ENCODE data around the genes INMT, RP9 and TBX20.

DNA sequence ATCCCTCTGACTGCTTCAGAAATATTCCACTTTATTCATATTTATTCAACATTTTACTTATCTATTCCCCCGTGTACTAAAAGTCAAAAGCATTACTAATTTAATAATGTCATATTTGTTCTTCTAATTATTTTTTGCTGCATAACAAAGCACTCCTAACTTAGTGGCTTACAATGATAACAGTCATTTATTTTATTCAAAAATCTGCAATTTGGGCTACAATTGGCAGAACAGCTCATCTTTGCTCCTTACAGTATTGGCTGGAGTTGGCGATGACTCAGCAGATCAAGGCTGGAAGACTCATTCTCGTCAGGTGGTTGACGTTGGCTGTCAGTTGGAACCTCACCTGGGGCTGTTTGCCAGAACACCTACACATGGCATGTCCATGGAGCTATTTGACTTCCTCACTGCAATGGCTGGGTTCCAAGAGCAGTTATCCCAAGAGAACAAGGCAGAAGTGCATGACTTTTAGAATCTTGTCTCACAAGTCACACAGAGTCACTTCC, 75.2 kb downstream of the NOD1 start:
- PRO-cap, 2 experiments, result no peak in any of the 2 experiments

- PRO-cap, 2 experiments, result no peak in any of the 2 experiments
Observed at GRCh38 chr7:30465434-30465946, 13.1 kb downstream of the NOD1 start.

DNA sequence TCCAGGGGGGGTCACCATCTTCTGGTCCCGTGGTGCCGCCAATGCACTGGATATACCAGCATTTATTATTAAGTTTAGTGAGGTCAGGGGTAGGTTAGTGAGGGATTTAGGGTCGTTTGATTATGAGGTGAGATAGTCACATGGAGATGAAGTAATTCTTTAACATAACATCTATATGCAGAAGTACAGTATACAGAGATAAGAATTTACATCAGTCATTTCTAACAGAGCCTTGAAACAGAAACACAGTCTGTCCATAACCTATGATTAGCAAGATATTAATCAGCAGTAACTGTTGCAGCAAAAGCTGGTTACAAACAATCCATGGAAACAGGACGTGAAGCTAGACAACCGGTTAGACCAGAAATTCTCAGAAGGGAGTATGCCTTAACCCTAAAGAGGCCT, 4.5 kb upstream of the GGCT start:
- PRO-cap, 2 experiments, result no peak in any of the 2 experiments

DNA sequence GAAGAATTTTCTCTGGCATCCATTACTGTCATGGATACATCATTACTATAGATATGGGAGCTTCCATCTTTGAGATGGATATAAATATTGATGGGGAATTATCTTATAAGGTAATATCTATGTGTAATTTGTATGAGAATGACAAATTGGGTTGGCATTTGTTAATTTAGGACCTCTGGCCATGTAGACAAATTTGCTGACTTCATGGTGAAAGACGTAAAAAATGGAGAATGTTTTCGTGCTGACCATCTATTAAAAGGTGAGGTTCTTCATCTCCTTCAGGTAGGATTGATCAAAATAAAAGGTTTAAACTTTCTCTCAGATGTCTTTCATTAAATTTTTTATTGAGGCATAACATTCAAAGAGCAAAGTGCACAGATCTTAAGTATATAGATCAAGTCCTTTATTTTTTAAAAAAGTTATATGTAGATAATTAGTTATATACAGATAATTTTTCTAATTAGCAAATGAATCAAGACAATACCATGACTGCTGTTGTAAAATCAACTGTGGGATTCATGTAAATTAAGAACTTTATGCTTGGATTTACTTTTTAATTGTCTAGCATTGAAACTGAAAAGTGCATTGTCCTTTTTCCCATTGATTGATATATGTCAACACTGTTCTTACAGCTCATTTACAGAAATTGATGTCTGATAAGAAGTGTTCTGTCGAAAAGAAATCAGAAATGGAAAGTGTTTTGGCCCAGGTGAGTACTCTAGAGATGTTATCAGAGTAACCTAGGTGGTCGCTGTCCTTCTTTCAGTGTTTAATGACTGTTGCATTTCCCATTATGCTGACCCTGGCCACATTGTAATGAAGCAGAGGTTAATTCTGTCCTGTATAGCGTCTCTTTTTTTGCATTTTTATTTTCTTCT, 8.4 kb downstream of the GARS1 start:
- PRO-cap, 2 experiments, result no peak in any of the 2 experiments

GRCh38 chr7:30697744-30698207, 15.5 kb upstream of the CRHR2 start:
- PRO-cap, 2 experiments, result no peak in any of the 2 experiments

DNA sequence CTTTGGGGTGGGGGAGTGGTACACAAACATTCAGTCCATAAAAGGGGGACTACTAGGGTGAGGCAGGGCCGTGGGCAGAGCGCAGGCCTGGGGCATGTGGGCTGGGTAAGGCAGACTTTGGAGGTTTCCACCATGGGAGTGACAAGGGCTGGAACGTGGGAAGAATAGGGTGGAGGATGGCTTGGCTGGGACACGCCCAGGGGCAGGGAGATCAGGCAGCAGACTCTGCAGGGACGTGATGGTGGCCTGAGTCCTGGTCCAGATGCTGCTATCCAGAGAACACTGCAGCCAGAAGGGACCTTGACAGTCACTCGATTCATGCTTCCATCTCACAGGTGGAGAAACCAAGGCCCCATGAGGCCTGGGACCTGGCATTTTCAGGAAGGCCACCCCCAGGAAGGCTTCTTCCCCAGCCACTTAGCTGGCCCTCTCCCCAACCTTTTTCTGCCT, 24.7 kb upstream of the CRHR2 start:
- PRO-cap, 2 experiments, result no peak in any of the 2 experiments

DNA sequence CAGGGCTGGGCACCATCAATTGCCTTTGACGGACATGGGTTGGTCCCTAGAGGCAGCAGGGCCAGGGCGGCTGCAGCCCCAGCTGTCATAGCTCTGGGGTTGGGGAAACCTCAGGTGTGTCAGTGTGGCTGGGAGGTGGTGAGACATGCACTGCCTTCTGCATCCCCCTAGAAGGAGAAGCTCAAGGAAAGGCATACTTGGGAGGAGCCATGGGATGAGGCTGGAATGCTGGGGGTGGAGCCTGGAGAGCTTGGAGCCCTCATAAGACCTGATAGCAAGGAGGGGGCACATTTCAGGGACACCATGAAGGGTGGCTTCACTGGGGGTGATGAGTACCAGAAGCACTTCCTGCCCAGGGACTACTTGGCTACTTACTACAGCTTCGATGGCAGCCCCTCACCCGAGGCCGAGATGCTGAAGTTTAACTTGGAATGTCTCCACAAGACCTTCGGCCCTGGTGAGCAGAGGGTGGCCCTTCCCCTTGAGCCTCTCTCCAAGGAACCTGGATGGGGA, at the start of gene INMT:
Gene INMT, plus strand, starts transcription at position 288 of the 513 bp plus-strand sequence.
- PRO-cap, 2 experiments, result no peak in any of the 2 experiments

GRCh38 chr7:30760641-30761120, 8.7 kb downstream of the INMT start:
- PRO-cap, 2 experiments, result no peak in any of the 2 experiments

GRCh38 chr7:30859653-30859852, 52.1 kb upstream of the AQP1 start:
- PRO-cap, 2 experiments, result no peak in any of the 2 experiments

DNA sequence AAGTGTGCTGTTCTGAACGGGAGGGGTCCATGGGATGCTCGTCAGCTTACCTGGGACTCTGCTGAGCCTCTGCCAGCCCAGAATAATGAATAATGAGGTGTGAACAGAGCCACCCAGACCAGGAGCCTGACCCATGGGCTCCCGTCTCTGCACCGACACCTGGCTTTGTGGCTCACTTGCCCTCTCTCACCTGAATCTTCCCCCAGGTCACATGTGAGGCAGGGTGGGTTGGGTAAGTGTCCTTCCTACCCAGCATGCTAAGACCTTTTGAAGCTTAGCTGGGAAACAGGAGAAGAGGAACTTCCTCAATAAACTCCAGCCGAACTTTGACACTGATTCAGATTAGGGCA, 46.7 kb upstream of the AQP1 start:
- PRO-cap, 2 experiments, result no peak in any of the 2 experiments

DNA sequence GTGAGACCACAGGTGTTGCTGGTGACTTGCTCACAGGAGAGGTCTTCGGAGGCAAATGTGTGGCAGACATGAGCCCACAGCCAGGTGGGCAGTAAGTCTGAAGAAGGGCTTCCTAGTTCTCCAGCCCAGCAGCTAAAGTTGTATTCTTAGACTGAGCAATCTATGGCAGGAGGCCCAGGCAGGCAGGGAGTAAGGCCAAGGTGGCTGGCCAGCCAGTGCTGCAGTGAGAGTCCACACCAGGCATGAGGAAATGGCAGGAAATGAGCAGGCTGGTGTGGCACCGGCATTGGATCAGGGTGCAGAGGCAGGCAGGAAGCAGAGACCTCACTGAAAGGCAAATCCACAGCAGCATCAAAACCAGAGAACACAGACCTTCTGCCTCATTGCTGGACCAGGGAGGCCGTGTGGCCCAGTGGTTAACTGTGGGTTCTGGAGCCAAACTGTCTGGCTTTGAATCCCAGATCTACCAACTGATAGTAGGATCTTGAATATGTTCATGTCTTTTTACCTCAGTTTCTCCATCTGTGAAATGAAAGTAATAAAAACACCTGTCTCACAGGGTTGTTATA, 84.7 kb upstream of the PDE1C start:
- PRO-cap, 2 experiments, result no peak in any of the 2 experiments

DNA sequence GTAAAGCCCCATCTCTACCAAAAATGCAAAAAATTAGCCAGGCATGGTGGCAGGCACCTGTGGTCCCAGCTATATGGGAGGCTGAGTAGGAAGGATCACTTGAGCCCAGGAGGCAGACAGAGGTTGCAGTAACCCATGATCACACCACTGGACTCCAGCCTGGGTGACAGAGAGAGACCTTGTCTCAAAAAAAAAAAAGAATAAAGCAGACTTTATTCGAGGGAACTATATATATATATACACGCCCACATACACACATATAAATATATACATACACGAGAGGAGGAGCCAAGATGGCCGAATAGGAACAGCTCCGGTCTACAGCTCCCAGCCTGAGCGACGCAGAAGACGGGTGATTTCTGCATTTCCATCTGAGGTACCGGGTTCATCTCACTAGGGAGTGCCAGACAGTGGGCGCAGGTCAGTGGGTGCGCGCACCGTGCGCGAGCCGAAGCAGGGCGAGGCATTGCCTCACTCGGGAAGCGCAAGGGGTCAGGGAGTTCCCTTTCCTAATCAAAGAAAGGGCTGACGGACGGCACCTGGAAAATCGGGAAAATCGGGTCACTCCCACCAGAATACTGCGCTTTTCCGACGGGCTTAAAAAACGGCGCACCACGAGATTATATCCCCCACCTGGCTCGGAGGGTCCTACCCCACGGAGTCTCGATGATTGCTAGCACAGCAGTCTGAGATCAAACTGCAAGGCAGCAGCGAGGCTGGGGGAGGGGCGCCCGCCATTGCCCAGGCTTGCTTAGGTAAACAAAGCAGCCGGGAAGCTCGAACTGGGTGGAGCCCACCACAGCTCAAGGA, 25.7 kb downstream of the LSM5 start:
- PRO-cap, 2 experiments, result no peak in any of the 2 experiments

- PRO-cap, 2 experiments, result no peak in any of the 2 experiments
Observed at GRCh38 chr7:32511098-32511574, 15.8 kb downstream of the AVL9 start.

GRCh38 chr7:32868154-32869156, 23.1 kb downstream of the KBTBD2 start:
- PRO-cap, 2 experiments, result peak in 1 of 2 experiments; most common minus-strand start chr7:32869100 (in 1)

- PRO-cap, 2 experiments, result peak in 1 of 2 experiments; most common minus-strand start chr7:32888035 (in 1)
Observed at GRCh38 chr7:32887807-32888568, 3.6 kb downstream of the KBTBD2 start.

- PRO-cap, 2 experiments, result no peak in any of the 2 experiments
Observed at GRCh38 chr7:32992545-32992942, 35.3 kb downstream of the FKBP9 start.

DNA sequence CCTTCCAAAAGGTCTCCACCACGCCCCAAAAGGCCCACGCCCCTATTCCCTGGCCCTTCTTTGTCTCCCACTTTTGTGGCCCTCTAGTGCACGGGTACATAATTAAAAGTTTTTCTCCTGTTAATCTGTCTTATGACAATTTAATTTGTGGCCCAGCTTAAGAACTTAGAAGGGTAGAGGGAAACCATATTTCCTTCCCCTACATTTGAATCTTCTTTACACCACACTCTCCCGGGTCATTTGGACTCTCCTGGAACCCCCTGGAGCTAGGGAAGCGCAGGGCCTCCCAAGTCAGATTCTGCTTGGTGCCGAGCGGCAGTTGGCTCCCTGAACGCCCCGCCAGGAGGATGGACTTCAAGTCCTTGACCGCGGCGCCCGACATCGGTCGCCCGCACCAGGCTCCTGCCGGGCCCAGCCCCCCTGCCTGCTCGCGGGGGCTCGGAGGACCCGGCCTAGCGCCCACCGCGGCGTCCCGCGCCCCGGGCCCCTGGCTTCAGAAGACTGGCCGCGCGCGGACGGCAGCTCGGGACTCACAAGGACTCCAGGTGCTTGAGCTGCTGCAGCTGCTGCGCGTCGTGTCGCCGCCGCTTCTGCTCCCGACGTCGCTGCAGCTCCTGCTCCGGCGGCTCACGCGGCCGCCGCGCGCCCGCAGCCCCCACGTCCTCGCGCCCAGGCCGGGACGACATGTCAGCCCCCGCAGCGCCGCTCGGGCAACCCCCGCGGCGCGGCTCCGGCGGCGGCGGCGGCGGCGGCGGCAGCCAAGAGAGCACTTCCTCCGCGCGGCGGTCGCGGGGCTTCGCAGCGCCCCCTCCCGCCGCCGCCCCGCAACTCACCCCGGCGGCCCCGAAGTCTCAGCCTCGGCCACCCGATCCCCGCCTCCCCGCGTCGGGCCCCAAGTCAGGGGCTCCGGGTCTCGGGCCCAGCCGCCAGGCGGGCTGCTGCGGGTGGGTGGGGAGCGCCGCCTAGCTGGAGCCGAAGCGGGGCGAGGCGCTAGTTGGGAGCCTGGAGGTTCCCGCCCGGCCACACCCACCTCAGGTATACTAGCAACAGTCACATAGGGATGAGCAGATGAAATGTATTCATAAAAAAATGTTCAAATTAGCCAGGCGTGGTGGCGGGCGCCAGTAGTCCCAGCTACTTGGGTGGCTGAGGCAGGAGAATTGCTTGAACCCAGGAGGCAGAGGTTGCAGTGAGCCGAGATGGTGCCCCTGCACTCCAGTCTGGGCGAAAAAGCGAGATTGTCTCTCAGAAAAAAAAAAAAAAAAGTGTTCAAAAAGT, at the start of gene RP9:
Gene RP9, minus strand, starts transcription at position 718 of the 1,278 bp plus-strand sequence.
- PRO-cap, 2 experiments, result peak in 2 of 2 experiments; most common plus-strand start position 900 of the sequence (in 1); most common minus-strand start position 686 of the sequence (in 2)

- PRO-cap, 2 experiments, result no peak in any of the 2 experiments
Observed at GRCh38 chr7:33422062-33422450, 292.7 kb downstream of the BBS9 start.

DNA sequence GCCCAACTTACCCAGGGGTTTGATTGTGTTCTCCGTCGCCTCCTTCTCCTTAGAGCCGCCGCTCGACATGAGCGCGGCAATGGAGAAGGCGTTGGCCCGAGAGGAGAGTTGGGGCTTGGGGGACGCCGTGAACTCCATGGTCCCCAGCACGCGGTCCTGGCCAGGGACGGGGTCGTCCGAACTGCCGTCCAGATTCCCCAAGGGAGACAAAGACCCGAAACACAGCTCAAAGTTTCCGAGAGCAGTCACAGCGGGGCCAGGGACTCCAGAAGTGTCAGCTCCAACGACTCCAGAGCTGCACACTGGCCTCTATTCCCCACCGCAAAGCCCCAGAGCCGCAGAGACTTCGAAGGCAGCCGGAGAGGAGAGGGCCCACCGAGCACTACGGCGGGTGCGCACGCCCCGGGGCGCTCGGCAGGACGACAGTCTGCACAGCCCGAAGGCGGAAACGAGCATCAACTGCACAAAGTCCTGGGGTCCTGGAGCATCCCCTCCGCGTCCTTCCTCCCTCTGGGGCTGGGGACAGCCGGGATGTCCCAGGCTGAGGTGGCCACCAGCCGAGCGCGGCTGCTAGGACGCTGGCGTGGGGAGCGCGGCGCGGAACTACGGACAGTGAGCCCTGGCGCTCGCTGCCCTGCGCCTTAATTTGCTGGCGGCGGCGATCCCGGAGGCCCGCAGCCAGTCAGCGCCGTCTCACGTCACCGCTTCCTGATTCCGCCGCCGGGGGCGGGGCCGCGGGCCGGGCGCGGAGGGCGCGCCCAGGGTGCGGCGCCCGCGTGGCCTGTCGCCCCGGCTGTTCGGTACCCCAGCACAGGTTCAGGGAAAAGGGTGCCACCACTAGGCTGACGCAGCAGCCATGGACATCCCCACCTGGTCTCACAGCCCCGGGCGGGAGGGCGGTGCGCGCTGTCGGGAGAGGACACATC, at the start of gene TBX20:
Gene TBX20, minus strand, starts transcription at position 618 of the 926 bp plus-strand sequence.
- PRO-cap, 2 experiments, result peak in 1 of 2 experiments; most common plus-strand start position 493 of the sequence (in 1)

GRCh38 chr7:35356649-35356912, 102.7 kb upstream of the TBX20 start:
- PRO-cap, 2 experiments, result no peak in any of the 2 experiments